ENCODE measurements around the genes GDAP1L1 and TTPAL.

DNA sequence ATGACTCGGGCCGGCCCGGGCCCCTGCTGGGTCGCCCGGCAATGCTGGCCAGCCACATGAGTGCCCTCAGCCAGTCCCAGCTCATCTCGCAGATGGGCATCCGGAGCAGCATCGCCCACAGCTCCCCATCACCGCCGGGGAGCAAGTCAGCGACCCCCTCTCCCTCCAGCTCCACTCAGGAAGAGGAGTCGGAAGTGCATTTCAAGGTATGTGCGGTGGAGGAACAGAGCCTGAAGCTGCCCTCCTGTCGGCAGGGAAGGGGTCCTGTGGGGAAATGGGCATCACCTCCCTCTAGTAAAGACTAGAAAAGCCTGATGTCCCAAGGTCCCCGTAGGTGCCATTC lies 135.7 kb downstream of the JPH2 start:
- RRBS, 2 experiments: 86 to 90% methylated on average over 3 of the region's 15 CpGs

- RRBS, 2 experiments: no CpG with 5 or more reads among the region's 4 CpGs
Measured at GRCh38 chr20:44195472-44196434, 8.8 kb upstream of the JPH2 start.

GRCh38 chr20:44210882-44211204 lies 272 bp upstream of the OSER1 start:
- RRBS, 2 experiments: 0% methylated on average over 4 of the region's 31 CpGs; no CpG with 5 or more reads in 1 of the 2 experiments

DNA sequence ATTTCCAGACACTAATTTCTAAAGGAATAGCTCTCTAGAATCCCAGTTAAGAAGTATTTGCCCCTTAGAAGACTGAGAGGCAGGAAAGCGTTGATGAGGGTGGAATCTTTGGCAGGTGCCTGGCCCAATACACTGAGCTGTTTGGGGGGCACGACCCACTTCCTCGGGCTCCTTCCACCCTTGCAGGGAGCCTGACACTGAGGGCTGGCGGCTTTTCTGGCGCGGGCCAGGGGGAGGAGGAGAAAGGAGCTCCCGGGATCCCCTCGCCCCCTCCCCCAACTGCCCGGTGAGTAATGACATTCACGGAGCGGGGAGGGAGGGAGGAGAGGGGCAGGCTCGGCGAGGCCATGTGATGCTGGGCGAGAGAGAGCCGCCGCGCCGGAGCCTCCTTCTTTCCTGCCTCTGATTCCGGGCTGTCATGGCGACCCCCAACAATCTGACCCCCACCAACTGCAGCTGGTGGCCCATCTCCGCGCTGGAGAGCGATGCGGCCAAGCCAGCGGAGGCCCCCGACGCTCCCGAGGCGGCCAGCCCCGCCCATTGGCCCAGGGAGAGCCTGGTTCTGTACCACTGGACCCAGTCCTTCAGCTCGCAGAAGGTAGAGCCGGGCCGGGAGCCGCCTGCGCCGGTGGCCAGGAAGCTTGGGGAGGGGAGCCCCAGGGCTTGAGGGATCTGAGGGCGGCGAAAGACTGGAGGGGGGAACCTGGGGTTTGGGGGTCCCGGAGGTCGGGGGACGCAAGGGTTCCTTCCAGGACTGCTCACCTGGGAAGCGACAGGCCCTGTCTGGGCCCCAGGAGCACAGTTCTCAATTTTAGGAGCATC lies at the start of gene GDAP1L1:
Gene GDAP1L1 (plus strand): TSS at position 392 of the 822 bp plus-strand sequence.
- RRBS, 2 experiments: 1 to 4% methylated on average over 10 of the region's 42 CpGs

DNA sequence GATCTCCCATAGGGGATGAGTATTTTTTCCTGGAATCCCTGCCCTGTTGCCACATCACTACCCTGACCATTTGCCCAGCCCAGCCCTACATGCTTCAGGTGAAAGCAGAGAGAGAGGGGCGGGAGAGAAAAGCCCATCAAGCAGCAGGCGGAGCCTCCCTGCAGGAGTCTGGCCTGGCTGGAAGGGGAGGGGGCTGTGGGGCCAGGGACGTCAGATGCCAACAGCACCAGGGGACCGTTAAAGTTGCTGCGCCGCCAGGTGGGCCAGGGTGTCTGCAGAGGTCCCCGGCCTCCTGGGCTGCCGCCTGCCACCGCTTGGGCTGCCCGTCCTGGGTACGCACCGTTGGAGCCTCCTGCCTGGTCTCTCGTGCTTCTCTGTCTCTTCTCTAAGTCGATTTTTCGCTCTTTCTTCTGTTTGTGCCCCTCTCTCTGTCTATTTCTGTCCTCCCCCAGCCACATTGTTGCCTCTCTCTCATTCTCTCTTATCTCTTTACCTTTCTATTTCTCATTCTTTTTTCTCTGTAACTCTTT lies 694 bp upstream of the R3HDML start:
- RRBS, 2 experiments: no CpG with 5 or more reads among the region's 15 CpGs

DNA sequence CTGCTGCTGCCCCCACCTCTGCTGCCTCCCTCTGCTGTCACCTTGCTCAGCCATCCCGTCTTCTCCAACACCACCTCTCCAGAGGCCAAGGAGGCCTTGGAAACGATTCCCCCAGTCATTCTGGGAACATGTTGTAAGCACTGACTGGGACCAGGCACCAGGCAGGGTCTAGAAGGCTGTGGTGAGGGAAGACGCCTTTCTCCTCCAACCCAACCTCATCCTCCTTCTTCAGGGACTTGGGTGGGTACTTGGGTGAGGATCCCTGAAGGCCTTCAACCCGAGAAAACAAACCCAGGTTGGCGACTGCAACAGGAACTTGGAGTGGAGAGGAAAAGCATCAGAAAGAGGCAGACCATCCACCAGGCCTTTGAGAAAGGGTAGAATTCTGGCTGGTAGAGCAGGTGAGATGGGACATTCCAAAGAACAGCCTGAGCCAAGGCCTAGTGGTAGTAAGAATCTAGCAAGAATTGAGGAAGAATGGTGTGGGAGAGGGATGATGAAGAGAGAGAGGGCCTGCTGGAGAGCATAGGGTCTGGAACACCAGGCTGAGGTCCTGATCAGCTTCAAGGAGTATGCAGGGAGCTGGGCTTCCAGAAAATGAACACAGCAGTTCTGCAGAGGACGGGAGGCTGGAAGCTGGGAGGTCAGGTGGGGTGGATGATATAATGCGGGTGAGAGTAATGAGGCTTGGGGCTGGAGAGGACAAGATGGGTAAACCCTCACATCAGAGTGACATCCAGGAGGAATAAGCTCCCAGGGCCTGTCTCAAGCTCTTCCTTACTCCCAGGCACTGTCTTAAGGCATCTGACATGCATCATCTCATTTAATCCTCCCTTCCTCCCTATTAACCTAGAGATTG lies 45.3 kb upstream of the TTPAL start:
- RRBS, 2 experiments: no CpG with 5 or more reads among the region's 7 CpGs

- RRBS, 2 experiments: no CpG with 5 or more reads among the region's 6 CpGs
Measured at GRCh38 chr20:44430988-44431331, 44.7 kb upstream of the TTPAL start.

DNA sequence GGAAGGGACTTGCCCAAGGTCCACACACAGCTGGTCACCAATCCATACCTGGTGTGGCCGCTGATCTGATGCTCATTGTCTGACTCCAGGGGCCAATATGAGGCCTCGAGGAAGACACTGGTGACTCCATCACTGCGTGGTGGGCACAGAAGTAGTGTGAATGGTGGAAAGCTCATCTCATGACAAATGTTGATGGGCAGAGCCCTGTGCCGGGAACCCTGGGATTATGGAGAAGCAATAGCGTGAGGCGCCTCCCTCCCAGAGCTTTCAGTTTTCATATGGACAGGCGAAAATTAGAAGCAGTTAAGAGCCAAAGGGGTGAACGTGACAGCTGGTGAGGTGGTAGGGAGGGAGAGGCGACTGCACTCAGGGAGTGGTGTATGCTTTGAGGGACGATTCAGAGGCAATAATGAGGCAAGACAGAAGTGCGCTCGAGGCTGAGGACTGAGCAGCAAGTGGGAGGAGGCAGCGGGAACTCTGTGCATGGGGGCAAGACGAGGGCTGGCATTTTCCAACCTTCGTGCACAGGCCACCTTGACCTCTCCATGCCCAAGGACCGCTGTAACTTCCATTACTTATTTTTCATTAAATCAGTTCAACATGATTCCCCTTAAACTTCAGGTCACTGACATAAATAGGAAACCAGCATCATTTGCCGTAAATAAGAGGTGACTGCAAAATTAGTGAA lies 39.2 kb upstream of the TTPAL start:
- RRBS, 2 experiments: no CpG with 5 or more reads among the region's 17 CpGs

- RRBS, 2 experiments: 2% methylated on average over 38 to 39 of the region's 59 CpGs
Measured at GRCh38 chr20:44475710-44476848, at the start of gene TTPAL. Gene TTPAL (plus strand): TSS chr20:44475874.

DNA sequence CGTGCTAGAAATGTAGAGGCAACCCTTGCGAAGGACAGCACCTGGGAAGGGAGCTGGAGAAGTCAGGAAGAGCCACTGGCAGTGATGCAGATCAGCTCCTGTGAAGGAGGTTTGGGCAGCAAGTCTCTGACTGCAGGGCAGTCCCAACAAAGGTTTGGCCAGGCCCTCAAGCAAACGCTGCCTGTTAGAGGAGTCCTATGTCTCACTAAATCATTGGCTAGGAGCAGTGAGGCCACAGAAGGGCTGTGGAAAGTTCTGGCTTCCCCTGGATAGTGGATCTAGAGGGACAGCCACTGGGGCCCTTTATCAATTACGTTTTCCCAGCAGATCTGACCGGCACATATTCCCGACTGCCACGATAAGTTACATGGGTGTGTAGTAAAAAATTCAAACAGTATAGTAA lies 2.5 kb downstream of the TTPAL start:
- RRBS, 2 experiments: no CpG with 5 or more reads among the region's 7 CpGs

- RRBS, 2 experiments: no CpG with 5 or more reads among the region's 11 CpGs
Measured at GRCh38 chr20:44690563-44691300, 24.4 kb upstream of the CCN5 start.

DNA sequence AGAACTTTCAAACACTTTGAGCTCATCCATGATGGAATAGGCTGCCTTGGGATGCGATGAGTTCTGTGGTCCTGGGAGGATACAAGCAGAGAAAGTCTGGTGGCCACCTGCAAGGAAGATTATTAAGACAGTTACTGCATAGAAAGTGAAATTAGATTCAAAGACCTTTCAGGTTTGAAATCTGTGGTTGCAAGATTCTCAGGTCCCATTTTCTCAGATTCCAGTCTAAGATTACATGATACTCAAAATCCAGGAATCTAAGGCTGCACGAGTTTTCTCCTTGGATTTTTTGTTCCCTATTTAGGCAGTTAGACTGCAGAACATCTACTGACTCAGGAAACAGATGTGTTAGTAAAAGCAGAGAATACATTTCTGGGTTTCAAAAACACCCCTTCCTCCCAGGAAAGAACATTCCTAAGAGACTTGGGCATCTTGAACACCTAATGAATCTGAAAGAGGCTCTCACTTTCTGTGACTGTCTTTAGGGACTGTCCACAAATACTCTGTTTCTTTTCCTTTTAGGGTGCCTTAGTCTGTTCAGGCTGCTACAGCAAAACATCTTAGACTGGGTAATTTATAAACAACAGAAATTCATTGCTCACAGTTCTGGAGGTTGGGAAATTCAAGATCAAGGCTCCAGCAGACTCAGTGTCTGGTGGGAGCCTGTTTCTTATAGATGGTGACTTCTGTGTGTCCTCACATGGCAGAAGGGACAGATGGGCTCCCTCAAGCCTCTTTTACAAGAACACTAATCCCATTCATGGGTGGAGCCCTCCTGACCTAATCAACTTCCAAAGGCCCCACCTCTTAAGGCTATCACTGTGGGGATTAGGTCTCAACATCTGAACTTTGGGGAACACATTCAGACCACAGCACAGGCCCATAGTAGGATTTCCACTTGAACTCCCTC lies 19.5 kb upstream of the CCN5 start:
- RRBS, 2 experiments: no CpG with 5 or more reads among the region's 2 CpGs

DNA sequence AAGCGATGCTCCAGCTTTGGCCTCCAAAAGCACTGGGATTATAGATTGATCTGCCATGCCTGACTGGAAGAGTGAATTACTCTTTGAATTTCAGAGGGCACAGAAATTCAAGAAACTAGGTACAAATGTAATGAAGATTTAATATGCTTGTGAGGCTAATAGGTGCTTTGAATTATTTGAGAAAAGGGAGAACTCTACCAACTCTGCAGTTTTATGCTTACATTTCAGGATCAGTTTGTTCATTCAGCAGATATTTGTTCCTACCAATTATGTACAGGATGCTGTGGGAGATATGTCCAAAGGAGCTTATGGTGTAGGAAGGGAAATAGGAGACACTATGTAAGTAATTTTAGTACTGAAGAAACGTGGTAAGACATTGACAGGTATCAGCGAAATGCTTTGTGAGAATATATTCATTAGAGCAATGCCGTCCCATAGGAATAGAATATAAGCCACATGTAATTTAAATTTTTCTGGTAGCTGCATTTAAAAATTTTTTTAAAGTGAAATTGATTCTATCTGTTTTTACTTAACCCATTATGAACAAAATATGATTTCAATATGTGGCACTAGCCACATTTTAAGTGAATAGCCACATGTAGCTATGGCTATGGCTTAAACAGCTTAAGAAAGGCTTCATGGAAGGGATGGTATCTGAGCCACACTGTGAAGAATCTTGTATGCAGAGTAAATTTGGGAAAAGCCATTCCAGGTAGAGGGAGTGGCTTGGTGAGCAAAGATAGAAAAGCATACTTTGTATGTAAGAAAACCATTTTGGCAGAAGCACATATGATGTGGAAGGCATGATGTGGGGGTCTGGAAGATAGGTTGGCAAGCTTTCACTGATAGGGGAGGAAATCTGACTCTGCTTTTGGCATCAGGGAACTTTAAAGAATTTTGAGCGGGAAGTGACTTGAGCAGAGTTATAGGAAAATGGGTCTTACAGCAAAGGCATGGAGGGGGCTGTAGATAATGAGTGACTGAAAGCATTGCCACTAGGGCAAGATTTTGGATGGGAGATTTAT lies 10.5 kb downstream of the YWHAB start:
- RRBS, 2 experiments: no CpG with 5 or more reads among the region's 5 CpGs

DNA sequence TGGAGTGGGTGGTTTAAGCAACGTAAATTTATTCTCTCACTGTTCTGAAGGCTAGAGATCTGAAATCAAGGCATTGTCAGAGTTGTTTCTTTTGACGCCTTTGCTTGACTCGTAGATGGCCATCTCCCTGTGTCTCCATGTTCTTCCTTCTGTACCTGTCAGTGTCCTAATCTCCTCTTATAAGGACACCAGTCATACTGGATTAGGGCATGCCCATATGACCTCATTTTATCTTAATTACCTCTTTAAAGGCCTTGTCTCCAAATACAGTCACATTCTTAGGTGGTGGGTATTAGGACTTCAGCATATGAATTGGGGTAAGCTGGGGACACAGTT lies 2.5 kb downstream of the STK4 start:
- RRBS, 2 experiments: no CpG with 5 or more reads among the region's 3 CpGs

DNA sequence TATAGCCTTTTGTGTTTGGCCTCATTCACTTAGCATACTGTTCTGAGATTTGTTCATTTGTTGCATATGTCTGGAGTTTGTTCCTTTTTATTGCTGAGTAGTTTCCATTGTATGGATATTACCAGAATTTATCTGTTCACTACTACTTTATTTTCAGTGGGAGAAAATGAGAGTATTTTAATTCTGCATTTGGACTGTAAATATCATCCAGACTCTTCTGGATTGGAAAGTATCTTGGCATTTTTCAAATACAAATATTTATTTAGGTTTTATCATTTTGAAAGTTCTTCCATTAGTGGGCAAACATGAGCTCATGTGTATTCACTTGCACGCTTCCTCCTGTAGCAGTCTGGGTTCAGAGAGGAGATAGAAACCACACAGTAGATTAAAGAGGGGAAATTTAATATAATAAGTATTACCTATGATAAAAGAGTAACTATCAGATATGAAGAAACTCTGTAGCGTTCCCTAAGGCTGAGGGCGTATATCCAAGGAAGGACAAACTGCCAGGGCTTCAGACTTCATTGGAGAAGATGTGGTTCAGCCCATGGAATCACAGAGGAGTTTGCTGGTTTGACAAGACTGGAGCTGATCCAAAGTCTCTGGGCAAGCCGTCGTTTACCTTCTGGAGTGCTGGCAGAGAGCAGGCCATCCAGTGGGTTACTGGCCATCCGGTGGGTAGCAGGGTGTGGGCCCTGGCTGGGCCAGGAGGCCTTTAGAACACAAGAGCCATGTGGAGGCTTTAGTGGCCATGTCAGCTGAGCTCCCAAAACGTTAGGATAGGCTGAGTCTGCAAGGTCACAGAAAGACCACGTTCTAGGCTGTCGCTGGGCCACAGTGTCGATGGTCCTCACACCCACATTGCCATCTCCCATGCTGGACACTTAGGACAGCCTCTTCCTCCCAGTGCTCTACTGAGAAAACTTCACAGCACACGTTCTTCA lies 44.3 kb downstream of the KCNS1 start:
- RRBS, 2 experiments: no CpG with 5 or more reads among the region's 11 CpGs

- RRBS, 2 experiments: no CpG with 5 or more reads among the region's 4 CpGs
Measured at GRCh38 chr20:45253259-45253671, 1.1 kb downstream of the SLPI start.

GRCh38 chr20:45338914-45339624 lies 9.2 kb downstream of the SDC4 start:
- RRBS, 2 experiments: no CpG with 5 or more reads among the region's 7 CpGs

DNA sequence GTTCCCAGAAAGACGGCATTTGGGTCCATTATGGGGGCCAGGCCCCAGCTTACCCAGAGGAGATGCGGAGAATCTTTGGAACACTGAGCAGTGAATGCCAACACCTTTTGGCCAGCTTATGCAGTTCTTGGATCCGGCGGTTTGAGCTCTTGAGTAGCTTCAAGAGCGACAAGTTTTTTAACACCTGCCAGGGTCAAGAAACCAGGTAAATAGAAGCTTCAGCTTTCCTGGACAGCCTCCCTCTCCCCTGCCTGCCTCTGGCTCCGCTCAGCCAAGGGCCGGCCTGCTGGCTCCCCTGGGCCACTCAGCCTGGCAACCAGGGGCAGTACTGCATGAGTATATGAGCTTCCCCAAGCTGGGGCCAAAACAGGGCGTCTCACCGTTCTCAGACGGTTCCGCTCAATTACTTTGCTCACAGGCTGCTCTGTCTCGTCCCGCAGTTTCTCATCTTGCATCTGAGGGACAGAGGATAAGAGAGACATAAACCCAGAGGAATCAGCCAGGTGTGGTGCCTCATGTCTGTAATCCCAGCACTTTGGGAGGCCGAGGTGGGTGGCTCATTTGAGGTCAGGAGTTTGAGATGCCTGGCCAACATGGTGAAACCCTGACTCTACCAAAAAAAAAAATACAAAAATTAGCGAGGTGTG lies 843 bp downstream of the TP53TG5 start:
- RRBS, 2 experiments: no CpG with 5 or more reads among the region's 15 CpGs

DNA sequence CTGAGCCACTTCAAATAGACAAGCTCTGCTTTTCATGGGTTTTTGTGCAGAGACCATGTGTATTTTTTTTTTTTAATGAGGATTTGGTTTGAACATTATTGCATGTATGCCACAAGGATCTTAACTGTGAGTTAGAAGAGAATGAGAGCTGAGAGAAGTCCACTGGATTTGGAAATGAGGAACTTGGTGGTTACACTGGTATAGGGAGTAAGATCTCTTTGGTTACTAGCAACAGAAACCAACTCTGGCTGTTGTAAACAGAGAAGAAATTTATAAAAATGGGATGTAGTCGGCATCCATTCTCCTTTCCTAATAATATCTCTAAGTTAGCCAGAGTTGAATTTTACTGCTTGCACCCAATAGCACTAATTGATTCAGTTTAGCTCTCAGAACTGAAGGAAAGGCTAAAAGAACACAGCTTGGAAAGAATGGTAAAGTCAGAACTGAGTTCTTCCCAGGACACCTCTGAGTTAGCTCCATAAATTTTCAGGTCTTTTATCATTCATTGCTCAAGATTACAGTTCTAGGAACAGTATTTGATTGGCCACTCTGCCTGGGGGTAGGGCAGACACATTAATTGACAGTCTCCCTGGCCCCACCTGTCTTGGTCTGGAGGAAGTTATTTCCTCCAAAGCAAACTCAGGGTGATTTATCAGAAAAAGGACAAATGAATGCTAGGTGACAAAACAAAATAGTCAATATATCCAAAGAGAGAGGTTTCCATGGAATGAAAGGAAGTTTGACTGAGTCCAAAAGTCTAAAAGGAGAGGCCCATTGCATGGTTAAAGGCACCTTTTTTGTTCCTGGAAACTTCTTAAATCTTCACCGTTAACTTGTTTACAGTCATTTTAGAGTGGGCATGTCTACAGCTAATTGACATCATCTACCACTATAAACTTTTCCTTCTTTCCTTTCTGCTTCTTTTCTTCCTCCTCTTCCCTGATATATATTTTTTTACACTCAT lies 3.8 kb upstream of the WFDC2 start:
- RRBS, 2 experiments: no CpG with 5 or more reads among the region's 2 CpGs

DNA sequence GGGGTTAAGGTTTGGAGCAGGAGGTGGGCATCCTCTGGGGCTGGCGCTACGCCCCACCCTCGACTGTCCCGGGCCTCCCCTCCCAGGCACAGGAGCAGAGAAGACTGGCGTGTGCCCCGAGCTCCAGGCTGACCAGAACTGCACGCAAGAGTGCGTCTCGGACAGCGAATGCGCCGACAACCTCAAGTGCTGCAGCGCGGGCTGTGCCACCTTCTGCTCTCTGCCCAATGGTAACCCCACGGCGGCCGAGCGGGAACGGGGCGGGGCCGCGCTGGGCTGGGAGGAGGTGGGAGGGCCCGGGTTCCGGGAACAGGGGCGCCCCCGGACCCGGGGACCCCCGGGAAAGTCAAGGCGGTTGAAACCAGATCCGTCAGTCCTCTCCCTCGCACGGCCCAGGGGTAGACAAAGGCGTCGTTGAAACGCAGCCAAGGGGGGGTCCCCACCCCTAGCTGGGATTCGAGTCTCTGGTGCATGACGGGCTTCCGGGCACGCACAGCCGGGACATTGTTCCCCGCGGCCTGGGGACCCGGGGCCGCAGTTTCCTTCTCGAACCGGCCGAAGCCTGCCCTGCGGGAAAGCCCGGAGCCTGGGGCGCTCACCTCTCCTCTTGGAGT lies 857 bp downstream of the WFDC2 start:
- RRBS, 2 experiments: 0% methylated on average over 6 of the region's 50 CpGs; no CpG with 5 or more reads in 1 of the 2 experiments